ENCODE measurements around a stretch of chr20.

- PRO-cap: no peak
These were observed 350.7 kb downstream of the CDH4 start for GRCh38 chr20:61602816-61603191.

GRCh38 chr20:62010976-62011302 is 54.7 kb downstream of the TAF4 start:
- PRO-cap: no peak

GRCh38 chr20:62012718-62013249 is 52.9 kb downstream of the TAF4 start:
- PRO-cap: no peak

DNA sequence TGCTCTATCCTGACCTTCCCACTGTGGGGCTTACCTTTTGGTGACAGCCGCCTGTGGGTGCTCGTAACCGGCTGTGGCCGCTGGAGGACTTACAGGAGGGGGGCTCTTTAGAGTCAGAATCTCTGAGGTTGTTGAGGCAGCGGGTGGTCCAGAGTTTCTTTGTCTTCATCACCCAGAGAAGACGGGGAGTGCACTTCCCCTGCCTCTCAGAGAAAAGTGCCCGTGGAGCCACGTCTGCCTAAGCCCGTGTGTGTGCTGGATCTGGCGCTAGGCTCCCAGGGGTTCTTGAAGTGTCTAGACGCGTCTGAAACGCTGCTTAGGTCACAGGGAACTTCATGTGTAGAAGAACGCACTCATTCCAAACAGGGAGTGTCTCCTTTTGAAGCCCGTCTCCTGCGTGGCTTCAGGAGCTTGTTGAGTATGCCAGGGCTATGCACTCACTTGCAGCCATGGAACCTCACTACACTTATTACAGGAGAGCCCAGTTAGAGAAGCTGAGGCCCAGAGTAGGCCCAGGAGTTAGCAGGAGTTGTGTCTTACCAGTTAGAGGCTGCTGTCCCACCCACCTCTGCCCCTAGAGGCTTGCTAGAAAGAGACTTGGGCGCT is 1.2 kb downstream of the LSM14B start:
- PRO-cap: no peak

DNA sequence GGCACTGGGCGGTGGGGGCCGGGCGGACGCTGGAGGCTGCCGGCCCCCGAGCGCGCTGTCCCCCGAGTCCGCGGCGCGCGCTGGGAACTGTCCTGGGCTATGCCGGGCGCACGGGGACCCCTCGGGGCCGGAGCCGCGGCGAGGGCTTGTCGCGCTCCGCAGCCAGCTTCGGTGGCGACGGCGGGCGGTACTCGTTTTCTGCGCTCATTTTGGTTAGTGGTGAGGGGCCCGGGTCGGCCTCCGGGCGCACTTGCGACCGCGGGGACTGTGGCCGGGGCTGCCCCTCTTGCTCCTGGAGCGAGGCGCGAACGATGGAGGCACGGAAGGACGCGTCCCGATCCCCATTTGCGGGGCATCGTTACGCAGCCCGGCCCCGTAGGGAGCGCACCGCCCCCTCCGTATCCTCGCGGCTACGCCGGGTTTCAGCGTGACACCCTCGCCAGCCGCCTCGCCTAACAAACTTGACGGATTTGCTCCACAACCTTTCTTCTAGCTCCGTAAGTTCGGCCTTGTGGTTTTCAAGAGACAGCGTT is 642 bp downstream of the SS18L1 start:
- PRO-cap: no peak

GRCh38 chr20:62149231-62150072 is 5.9 kb downstream of the SS18L1 start:
- PRO-cap: no peak

- PRO-cap: no peak
These were observed 8.6 kb downstream of the SS18L1 start for GRCh38 chr20:62151916-62152840.

GRCh38 chr20:62201440-62202144 is 18.5 kb downstream of the HRH3 start:
- PRO-cap: no peak

GRCh38 chr20:62227621-62228638 is 7.9 kb upstream of the HRH3 start:
- PRO-cap: no peak

DNA sequence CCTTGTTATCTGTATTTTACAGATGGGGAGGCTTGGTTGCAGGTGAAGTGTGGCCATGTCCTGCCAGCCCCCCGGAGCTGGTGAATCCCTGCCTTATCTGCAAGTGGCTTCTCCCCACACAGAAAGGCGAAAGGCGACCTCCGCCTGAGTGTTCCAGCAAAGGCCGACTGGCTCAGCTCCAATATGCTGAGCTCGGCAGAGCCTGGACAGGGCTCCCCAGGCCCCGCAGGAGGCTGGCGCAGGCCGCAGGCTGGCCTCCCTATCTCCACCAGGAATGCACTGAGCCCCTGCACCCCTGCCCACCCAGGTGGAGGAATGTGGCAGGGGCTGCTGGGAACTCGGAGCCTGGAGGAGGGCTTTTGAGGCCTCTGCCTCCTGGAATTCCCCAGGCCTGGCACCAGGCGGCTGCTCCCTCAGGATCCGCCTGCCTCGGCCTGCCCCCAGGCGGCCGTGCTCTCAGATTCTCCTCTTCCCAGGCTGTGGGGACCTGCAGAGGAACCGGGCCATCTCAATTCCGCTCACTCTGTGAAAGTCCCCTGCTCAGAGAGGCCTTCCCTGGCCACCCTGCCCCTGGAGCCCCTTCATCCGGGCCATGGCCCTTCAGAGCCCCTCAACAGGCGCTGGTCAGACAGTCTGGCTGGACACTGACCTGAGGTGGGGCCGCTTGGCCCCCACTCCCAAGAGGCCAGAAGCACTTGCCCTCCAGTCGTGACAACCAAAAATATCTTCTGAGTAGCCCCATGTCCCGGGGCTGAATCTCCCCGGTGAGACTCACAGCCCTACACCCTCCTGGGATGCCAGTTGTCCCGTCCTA is 9.3 kb upstream of the LAMA5 start:
- PRO-cap: no peak

- PRO-cap: no peak
These were observed 2.9 kb upstream of the CABLES2 start for GRCh38 chr20:62409507-62410857.

DNA sequence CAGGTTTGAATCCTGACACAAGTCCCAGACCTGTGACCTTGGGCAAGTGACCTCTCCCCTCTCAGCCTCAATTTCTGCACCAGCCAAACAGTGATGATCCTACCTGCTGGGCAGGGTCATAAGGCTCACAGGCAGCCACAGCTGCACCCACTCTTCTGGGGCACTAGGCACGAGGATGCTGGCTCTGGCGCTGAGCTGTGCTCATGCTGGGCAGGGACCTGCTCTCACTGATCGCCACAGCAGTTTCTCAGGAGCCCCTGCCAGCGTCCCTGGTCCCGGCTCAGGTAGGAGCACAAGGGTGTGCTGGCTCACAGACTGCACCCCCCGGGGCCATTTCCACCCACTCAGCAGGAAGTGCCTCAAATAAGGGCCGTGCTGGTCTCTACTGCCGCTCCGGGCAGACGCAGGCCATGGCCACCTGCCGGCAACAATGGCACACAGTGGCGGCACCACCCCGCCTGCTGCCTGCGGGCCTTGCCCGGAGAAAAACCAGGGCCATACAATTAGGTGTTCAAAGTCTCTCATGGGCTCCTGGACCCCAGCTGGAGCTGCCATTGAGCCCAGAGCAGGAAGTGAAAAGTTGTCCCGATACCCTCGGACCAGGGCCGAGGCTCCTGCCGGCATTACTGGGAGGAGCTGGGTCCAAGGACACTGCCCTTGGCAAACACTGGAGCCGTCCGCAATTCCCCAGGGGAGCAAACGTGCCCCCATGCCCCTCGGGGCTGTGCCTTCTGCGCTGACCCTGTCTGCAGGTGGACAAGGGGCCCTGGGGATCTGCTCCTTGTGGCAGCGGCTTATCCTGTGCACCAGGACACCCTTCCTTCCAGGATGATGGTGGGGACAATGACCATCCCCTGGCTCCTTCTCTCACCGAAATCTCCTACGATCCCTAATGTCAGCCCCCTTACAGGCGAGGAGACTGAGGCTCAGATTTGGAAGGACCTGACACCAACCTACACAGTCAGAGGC is 4.7 kb upstream of the CABLES2 start:
- PRO-cap: no peak

- PRO-cap: no peak
These were observed 37.9 kb upstream of the GATA5 start for GRCh38 chr20:62513768-62513967.

GRCh38 chr20:62577701-62577957 is 64.7 kb upstream of the SLCO4A1 start:
- PRO-cap: no peak

DNA sequence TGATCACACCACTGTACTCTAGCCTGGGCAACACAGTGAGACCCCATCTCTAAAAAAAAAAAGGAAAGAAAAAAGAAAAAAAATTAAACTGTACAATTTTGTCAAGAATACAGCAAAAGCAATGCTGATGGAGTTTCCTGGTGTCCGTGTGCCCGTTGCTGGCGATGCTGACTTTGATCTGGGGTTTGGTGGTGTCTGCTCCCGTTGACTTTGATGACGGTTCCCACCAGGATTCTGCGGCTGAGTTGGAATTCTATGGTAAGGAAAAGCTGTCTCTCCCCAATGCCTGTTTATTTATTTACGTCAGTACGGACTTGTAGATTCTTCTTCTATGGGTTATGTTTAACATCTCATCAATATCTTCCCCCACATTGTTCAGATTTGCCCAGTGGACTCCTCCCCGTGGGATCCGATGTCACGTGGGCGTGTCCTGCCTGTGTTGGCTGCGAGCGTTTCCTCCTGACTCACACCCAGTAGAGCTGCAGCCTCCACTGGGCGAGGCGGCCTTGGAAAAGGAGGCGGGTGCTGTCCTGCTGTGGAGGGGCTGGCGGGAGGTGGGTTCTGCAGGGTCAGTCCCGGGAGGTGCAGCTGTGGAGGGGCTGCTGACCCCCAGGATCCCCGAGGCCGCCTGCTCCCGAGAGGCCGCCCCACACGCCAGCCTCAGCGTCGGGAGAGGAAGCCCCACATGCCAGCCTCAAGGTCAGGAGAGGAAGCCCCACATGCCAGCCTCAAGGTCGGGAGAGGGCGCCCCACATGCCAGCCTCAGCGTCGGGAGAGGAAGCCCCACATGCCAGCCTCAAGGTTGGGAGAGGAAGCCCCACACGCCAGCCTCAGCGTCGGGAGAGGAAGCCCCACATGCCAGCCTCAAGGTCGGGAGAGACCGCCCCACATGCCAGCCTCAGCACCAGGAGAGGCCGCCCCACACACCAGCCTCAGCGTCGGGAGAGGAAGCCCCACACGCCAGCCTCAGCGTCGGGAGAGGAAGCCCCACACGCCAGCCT is 46.7 kb upstream of the SLCO4A1 start:
- PRO-cap: no peak

GRCh38 chr20:62636433-62636956 is 5.8 kb upstream of the SLCO4A1 start:
- PRO-cap: no peak

DNA sequence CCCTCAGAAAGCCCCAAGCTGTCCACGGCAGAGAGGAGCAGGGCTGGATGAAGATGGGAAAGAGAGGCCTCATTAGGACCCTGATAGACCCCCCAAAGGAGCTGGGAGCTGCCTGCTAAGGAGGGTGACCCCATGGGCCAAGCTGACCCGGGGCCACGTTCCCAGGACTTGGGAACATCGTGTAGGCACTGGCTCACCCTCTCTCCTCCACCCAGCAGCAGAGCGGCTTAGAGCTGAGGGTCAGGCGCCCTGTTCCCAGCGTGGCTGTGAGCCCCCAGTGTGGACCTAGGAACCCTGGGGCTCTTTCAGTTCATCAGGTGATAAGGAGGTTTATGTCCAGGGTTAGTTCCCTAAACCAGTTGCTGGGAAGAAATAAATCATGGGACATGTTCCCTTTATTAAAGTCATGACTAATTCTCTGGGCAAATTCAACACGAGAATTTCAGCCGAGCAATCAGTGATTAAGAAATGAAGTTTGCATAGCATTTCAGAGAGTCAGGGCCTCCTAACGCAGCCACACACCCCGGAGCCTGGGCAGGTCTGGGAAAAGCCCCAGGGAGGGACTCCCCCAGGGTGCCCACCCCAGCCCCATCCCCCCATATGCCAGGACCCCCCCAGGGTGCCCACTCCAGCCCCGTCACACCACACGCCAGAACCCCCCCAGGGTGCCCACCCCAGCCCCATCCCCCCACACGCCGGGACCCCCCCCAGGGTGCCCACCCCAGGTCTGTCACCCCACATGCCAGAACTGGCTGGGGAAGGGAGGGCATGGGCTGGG is 20.0 kb downstream of the SLCO4A1 start:
- PRO-cap: no peak

- PRO-cap: no peak
These were observed 7.6 kb downstream of the NTSR1 start for GRCh38 chr20:62716174-62716692.

DNA sequence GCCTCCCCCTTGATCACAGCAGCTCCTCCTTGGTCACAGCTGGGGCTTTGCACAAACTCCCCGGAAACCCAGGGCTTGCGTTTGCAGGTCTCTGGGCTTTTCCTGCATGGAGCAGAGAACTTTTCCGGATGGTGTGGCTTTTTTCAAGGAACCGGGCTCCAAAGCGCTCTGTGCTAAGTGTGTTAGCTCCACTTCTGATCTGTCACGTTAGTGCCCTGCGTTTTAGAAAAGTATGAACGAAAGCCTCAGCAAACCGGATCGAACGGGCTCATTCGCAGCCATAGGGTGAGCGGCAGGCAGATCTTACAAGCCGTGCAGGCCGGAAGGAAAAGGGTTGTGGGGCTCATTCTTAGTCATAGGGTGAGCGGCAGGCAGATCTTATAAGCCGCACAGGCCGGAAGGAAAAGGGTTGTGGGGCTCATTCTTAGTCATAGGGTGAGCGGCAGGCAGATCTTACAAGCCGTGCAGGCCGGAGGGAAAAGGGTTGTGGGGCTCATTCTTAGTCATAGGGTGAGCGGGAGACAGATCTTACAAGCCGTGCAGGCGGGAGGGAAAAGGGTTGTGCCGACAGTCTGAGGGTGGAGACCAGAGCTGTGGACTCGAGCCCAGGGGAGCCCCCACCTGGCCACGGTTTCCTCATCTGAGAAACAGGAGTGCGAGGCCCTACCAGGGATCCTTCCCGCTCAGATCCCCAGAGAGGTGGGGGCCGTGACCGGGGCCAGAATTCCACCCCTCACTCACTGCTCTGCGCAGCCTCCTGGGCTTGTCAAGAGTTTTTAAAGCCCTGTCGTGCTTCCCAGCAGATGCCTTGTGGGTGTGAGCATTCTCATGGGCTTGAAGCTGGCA is 31.6 kb downstream of the NTSR1 start:
- PRO-cap: bidirectional peak, plus-strand start at position 506 of the sequence, minus-strand start at position 201 of the sequence

DNA sequence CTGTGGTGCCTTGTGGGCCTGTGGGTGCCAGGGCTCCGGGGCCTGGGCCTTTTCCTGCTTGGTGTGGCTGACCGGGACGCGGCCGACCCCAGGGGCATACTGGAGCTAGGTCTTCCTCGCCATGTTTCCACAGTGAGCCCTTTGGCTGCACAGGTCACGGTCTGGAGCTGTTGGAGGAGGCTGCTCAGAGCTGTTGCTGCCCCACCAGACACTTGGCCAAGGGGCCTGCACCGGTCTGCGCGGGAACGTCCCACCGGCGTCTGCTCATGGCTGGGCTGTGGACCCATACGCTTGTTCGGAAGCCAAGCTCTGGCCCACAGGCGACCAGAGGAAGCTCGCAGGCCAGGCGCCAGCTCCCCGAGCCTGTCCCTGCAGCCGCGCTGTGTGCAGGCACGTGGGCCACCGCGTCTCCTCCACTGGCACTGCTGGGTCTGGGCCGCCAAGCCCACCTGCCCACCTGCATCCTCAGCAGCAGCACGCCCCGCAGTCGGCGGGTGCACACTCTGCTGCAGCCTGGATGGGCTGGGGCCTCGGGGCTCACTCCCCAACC is 15.3 kb upstream of the TCFL5 start:
- PRO-cap: no peak